HEK293 (cell line): ENCODE measurements around a stretch of chr9.

DNA sequence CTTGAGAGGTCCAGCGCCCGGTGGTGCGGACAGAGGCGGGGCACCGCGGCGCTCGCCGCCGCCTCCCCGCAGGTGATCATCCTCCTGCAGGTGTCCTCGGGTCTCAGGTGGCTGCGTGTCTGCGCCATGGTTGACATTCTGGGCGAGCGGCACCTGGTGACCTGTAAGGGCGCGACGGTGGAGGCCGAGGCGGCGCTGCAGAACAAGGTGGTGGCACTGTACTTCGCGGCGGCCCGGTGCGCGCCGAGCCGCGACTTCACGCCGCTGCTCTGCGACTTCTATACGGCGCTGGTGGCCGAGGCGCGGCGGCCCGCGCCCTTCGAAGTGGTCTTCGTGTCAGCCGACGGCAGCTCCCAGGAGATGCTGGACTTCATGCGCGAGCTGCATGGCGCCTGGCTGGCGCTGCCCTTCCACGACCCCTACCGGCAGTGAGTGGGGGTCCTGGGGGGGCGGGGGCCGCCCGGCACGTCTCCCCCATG, 370 bp downstream of the NXNL2 start:
- PRO-cap: no peak
- RRBS, 2 experiments: 3 to 9% methylated on average over 4 of the region's 56 CpGs

- PRO-cap: no peak
- RRBS, 2 experiments: 55 to 89% methylated on average over 3 of the region's 3 CpGs
Observed at GRCh38 chr9:88746760-88747028, 211.7 kb downstream of the NXNL2 start.

- PRO-cap: no peak
- RRBS, 2 experiments: no CpG with 5 or more reads among the region's 13 CpGs
Observed at GRCh38 chr9:88932733-88933200, 58.5 kb upstream of the S1PR3 start.

DNA sequence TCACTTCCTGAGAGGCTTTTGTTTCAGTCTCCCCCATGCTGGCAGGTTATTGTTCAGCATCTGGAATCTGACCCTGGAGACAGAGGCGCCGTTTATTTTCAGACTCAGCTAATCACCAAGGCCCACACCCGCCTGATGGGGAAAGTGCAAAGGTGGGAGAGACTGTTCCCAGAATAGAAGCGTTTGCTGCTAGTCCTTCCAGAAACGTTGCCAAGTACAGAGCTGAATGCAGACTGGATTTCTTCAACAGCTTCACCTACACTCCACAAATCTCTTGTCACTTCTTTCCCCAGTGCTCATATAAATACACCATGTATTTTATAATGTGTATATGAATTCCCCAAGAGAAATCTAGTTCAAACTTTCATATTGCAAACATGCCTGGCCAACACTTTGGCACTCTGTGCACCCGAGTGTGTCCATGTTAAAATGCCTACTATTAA, 41.7 kb upstream of the S1PR3 start:
- PRO-cap: no peak
- RRBS, 2 experiments: no CpG with 5 or more reads among the region's 6 CpGs

DNA sequence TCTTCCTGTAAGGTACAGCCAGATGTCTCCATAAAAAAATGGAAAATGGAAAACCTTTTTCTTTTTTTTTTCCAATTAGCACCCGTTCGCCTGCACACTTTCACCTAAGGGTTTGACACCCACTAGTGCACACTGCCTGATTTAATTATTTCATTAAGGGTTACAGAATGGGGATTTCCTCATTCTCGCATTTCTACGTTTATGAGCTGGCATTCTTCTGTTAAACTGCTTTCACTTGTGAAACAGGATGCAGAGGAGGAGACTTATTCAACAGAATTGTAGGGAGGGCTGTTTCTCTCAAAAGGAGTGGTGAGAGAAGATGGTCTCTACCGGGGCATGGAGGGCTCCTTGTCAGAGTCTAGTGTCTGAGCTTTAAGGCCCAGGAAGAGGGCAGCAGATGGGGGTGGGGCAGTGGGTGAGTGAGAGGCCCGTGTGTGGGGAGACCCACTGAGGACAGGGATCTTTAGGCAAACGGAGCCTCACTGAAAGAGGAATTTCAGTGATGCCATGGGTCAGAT, 2.1 kb upstream of the S1PR3 start:
- PRO-cap: no peak
- RRBS, 2 experiments: no CpG with 5 or more reads among the region's 7 CpGs

GRCh38 chr9:89022211-89023210, 31.2 kb downstream of the S1PR3 start:
- PRO-cap: no peak
- RRBS, 2 experiments: no CpG with 5 or more reads among the region's 16 CpGs

DNA sequence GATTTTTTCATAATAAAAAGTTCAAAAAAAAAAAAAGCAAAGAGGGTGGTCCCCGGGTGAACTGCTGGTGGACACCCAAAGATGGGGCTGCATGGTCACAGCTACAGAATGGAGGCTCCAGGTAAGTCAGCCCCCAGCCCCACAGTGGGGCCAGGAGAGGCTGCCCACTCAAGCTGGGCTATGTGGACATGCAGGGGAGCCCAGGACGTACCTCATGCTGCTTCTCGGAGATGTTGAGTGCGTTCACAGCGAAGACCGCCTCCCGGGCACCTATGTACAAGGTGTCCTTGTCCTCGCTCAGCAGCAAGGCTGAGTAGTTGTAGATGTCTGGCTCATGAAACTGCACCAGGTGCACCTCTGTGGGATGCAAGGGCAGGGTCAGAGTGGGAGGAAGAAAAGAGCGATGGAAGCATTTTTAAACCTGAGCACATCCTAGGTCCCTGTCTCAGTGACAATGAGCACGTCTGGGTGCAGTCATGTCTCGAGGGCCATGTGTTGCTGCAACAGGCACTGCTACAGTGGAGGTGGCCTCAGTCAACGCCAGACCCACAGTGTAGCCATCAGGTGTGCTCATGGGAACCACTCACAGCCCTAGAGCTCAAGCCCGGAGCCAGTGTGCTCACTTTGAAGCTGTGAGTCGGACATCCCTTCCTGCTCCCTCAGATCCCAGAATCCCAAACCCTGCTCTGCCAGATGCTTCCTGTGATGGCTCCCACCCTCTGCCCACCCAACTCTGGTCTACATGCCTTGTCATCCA, 84.5 kb downstream of the SECISBP2 start:
- PRO-cap: no peak
- RRBS, 2 experiments: no CpG with 5 or more reads among the region's 14 CpGs

DNA sequence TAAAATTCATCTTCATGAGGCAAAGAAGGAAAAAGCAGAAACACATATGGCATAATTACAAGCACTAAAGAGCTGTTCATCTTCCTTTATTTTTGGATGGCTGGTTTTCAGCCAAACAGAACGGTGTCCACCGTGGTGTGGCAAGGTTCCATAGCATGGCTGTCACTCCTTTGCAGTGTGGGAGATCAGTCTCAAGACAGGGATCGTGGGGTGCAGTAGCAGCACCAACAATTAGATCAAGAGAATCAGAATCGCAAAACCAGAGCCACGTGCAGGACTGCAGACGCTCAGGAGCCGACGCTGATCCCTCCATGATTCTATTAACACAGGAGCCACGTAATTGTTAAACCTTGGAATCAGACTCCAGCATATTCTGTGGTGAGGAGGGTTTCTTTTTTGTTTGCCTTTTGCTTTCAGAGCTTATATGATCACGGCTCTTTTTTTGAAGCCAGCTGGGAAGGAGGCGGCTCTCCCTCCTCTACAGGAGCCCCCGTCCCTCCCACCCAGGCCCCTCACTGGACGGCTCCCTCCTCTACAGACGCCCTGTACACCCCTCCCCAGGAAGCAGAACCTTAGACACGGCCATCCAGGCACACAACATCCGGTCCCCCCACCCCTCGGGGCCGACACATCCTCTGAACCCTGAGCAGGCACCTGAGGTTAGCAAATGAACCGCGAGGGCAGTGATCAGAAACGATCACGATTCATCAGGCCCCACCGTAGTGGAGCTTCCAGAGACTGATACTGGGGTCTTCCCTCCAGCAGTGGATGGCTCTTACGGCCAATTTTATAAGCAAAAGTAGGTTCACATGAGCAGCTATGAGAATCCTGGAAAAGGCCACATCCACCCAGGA, 79.2 kb downstream of the SEMA4D start:
- PRO-cap: no peak
- RRBS, 2 experiments: no CpG with 5 or more reads among the region's 24 CpGs

DNA sequence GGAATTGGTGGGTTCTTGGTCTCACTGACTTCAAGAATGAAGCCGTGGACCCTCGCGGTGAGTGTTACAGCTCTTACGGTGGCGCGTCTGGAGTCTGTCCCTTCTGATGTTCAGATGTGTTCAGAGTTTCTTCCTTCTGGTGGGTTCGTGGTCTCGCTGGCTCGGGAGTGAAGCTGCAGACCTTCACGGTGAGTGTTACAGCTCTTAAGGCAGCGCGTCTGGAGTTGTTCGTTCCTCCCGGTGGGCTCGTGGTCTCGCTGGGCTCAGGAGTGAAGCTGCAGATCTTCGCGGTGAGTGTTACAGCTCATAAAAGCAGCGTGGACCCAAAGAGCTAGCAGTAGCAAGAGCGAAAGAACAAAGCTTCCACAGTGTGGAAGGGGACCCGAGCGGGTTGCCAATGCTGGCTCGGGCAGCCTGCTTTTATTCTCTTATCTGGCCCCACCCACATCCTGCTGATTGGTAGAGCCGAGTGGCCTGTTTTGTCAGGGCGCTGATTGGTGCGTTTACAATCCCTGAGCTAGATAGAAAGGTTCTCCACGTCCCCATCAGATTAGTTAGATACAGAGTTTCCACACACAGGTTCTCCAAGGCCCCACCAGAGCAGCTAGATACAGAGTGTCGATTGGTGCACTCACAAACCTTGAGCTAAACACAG, 18.3 kb downstream of the SEMA4D start:
- PRO-cap: no peak
- RRBS, 2 experiments: no CpG with 5 or more reads among the region's 28 CpGs

DNA sequence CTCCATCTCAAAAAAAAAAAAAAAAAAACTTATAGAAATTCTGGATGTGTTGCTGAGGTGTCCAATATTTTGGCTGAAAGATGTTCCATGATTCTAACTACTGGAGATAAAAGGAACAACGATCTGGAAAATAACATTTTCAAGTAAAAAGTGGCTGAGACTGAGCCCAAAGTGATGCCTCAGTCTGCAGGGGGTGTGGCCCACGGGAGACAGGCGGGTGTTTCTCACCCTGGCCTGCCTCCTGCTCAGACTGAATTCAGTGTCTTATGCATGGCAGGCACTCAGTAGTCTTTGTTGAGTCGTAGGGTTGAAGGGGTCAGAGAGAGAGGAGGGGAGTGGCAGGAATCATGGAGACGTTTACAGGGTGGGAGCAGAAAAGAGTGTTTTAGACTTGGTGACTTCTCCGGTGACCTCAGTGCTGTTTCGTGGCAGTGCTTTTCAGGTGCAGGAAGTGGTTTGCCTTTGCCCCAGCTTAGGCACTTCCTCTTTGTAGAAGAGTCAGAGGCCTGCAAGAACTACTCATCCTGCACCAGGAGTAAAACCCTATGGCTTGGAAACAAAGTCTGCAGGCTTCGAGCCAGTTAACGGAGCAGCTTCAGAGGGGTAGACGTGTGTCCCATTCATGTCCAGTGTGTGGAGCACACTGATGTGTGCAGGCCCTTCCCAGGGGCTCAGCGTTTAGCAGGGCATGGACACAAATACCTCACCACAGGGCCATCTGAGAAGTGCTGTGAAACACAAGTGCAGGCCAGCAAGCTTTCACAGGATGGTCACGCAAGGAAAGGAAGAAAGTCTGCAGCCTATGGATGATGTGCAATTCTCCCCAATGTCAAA, 24.4 kb upstream of the SEMA4D start:
- PRO-cap: no peak
- RRBS, 2 experiments: no CpG with 5 or more reads among the region's 12 CpGs

- PRO-cap: no peak
- RRBS, 2 experiments: no CpG with 5 or more reads among the region's 2 CpGs
Observed at GRCh38 chr9:89523915-89524259, 26.0 kb upstream of the SEMA4D start.

GRCh38 chr9:89605291-89605624, 446 bp downstream of the GADD45G start:
- PRO-cap: no peak
- RRBS, 2 experiments: 1% methylated on average over 10 to 12 of the region's 29 CpGs

GRCh38 chr9:89661929-89662657, 57.3 kb downstream of the GADD45G start:
- PRO-cap: bidirectional peak, plus-strand start at chr9:89662201, minus-strand start at chr9:89662072
- RRBS, 2 experiments: 0% methylated on average over 2 of the region's 22 CpGs; no CpG with 5 or more reads in 1 of the 2 experiments

- PRO-cap: no peak
- RRBS, 2 experiments: no CpG with 5 or more reads among the region's 3 CpGs
Observed at GRCh38 chr9:89668335-89668589, 63.5 kb downstream of the GADD45G start.

DNA sequence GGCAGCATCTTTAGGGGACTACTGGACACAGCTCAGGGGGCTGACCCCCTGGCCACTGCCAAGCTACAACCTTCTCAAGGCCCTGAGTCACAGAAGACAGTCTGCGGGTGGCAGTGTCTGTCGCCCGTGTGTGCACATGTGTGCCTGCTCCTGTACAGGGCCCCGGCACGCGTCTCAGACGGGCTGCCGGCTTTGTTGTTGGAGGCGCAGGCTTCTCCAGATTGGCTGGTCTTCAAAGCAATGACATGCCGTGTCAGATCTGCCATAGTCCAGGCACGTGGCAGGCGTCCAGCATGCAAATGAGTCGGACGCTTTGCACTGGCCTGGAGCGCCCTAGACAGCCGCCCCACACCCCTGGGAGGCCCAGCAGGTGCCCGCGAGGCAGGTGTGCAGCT, 71.4 kb downstream of the GADD45G start:
- PRO-cap: no peak
- RRBS, 2 experiments: no CpG with 5 or more reads among the region's 18 CpGs

- PRO-cap: no peak
- RRBS, 2 experiments: no CpG with 5 or more reads among the region's 13 CpGs
Observed at GRCh38 chr9:89759491-89760115, 154.8 kb downstream of the GADD45G start.

DNA sequence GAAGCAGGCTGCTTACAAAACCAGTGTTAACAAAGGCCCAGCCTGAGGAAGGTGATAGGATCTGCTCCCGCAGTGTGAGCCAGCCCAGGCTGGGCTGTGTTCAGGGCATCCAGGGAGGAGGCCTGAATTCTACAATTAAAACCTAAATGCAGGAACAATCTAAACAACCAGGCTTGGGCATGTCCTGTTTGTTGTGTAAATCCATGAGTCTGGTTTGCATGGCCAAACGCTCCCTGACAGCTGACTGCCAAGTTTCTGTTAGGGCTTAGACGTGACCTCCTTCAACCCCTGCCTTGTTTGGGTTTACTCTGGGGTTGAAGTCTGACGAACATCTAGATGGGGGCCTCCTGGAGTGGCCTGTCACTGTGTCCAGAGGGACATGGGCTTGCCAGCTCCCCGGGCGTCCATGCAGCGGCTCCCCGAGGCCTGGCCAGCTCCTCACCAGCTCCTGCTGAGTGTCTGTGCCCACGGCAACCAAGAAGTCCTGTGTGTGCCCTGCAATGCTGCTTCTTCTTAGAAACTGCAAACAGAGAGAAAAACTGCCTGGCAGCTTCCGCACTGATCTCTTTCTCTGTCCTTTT, 270.1 kb downstream of the GADD45G start:
- PRO-cap: no peak
- RRBS, 2 experiments: no CpG with 5 or more reads among the region's 10 CpGs

DNA sequence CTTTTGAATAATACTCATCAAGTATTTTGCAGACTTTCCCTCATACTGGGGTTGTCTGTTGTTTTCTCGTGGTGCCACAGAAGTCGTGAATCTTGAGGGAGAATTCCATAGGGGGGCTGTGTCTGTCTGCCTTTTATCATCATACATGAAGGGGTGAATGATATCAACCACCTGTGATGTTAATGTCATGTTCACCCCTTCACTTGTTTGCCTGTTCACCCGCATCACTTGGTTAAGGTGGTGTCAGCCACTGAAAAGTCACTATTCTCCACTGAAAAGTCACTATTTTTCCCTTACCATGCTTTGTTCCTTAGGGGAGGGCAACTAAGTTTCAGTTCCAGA, 484.3 kb downstream of the GADD45G start:
- PRO-cap: no peak
- RRBS, 2 experiments: no CpG with 5 or more reads among the region's 3 CpGs

- PRO-cap: no peak
- RRBS, 2 experiments: no CpG with 5 or more reads among the region's 10 CpGs
Observed at GRCh38 chr9:90212911-90213538, 429.6 kb downstream of the DIRAS2 start.

DNA sequence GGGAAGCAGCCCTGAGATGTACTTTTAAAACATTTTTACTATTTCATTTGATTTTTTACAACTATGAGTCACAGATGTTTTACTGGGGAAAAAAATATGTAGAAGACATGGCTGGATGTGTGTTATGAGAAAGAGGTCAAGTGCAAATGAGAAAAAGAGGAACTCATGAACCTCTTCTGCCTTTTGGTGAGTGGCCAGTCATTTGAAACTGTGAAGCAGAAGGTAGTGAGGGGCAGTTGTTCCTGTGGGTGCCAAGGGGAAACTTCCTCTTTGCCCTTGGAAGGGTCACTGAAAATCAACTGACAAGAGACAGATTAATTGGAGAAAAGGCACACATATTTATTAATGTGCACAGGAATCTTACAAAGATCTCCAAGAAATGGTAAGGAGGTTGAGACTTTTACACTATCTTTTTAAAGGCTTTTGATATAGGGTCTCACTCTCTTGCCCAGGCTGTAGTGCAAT, 31.2 kb upstream of the SYK start:
- PRO-cap: no peak